Epithelial cell of alveolus of lung (primary cell): ENCODE measurements around the gene IRF8.

DNA sequence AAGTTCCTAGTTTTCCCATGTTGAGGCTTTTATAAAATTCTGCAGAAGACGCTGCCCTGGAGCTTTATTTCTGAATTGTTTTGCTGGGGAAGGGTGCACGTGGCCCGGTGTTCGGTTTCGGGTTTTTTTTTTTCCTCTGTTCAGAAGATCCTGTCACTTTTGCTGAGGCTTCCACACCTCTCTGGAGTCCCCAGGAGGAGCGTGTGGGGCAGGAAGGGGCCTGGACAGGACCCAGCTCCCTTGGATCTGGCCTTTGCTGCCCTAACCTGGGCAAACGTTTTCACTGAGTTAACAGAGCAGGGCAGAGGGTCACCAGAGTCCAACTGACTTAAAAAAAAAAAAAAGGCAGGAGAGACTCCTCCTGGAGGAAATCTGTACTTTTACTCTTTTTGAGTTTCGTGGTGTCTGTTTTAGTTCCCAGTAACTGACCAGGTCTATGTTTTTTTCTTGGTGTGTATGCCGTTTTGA lies 55.6 kb upstream of the GSE1 start:
- RAMPAGE, long total RNA = no peak
- RRBS = no CpG with 5 or more reads among the region's 9 CpGs

DNA sequence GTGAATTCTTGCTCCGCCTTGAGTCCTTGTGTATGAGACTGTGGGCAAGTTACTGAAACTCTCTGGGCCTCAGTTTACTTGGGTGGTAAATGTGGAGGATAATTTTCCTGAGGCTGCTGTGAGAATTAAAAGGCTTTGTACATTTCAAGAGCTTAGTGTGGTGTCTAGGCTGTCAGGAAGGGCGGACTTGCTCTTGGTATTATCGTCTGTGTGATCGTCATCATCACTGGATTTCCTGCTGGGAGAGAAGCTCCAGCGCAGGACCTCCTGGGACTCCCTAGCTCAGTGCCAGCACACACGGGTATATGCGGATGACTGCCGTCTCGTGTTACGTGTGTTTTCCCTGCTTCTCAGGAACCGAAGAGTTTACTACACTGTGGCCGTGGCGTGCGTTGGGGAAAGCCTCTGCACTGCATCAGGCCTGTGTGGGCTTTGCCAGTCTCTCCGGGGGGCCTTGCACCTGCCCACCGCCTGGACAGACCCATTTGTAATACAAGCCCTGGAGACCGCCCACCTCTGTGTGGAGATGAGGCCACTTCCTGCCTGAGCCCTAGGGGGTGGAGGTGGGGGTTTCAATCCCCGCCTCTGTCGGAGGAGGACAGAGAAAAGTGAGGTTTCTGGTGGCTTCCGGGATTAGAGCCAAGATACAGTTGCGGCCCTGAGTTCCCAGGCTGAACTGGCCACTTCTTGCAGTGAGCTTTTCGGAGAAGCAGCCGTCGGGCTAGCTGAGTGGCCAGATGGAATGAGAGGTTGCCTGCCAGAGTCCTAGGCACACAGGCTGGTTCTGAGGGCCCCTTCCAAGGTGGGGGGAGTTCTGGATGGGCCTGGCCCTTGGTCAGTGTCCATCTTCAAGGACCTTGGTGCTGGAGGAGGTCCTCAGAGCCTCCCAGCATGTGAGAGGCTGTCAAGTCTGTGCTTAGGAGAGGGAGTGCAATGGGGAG lies 43.5 kb upstream of the GSE1 start:
- RAMPAGE, long total RNA = no peak
- RRBS = no CpG with 5 or more reads among the region's 24 CpGs

- RAMPAGE, long total RNA = no peak
- RRBS = no CpG with 5 or more reads among the region's 22 CpGs
Measured at GRCh38 chr16:85586761-85587440, 26.2 kb upstream of the GSE1 start.

DNA sequence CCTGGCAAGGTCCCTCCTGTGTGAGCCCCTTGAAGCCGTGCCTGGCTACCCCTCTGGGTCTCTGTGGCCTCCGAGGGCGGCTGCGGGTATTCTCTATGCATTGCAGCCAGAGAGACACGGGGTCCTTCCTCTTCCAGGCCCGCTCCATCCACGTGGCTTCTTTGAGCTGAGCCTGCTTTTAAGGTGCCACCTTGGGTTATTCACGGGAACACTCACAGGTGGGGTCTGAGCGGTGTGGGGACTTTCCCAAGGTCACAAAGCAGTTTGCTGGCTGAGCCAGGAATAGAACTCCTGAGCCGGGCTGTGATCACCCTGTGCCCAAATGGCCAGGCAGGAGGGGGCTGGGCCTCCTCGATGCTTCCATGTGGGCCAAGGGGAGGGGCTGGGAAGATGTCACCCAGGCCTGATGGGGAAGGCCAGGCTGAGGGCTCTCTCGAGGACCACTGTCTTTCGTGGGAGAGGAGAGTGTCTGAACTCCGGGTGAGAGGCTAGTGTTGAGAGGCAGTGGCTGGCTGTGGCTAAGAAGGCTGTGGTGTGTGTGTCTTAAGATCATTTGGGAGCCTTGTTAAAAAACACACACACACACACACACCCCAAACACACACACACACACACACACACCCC lies 13.0 kb upstream of the GSE1 start:
- RAMPAGE, long total RNA = no peak
- RRBS = 69% methylated on average over 3 of the region's 14 CpGs

GRCh38 chr16:85610934-85611305 lies 2.2 kb upstream of the GSE1 start:
- RAMPAGE, long total RNA = no peak
- RRBS = 10% methylated on average over 3 of the region's 14 CpGs

GRCh38 chr16:85615733-85616549 lies 2.8 kb downstream of the GSE1 start:
- RAMPAGE, long total RNA = no peak
- RRBS = 2% methylated on average over 3 of the region's 22 CpGs

GRCh38 chr16:85621763-85622160 lies 8.6 kb downstream of the GSE1 start:
- RAMPAGE, long total RNA = no peak
- RRBS = no CpG with 5 or more reads among the region's 6 CpGs

- RAMPAGE, long total RNA = no peak
- RRBS = 62% methylated on average over 7 of the region's 54 CpGs
Measured at GRCh38 chr16:85624407-85625436, 11.6 kb downstream of the GSE1 start.

GRCh38 chr16:85639469-85639971 lies 26.4 kb downstream of the GSE1 start:
- RAMPAGE, long total RNA = no peak
- RRBS = no CpG with 5 or more reads among the region's 24 CpGs

GRCh38 chr16:85801612-85802344 lies 2.3 kb downstream of the COX4I1 start:
- RAMPAGE, long total RNA = no peak
- RRBS = no CpG with 5 or more reads among the region's 11 CpGs

DNA sequence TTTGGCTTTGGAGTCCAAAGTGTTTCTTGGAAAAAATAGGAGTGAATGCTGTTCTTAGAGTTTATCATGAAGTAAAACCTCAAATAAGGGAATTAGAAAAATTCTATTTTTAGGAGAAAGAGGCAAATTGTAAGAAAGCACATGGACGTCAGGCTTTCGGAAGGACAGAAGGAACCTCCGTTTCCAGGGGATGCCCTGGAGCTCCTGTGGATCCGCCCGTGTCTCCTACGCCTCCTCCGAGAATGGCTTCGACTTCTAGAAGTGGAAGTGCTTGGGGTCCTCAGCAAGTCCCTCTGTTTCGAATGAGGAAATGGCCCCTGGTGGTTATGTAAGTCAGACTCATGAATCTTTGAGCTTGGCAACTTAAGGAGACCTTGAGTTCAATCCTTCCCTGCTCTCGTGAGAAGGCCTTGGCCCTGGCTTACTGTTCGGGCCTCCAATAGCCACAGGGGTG lies 38.8 kb downstream of the COX4I1 start:
- RAMPAGE, long total RNA = no peak
- RRBS = no CpG with 5 or more reads among the region's 11 CpGs

- RAMPAGE, long total RNA = no peak
- RRBS = no CpG with 5 or more reads among the region's 6 CpGs
Measured at GRCh38 chr16:85888622-85889344, 10.2 kb upstream of the IRF8 start.

DNA sequence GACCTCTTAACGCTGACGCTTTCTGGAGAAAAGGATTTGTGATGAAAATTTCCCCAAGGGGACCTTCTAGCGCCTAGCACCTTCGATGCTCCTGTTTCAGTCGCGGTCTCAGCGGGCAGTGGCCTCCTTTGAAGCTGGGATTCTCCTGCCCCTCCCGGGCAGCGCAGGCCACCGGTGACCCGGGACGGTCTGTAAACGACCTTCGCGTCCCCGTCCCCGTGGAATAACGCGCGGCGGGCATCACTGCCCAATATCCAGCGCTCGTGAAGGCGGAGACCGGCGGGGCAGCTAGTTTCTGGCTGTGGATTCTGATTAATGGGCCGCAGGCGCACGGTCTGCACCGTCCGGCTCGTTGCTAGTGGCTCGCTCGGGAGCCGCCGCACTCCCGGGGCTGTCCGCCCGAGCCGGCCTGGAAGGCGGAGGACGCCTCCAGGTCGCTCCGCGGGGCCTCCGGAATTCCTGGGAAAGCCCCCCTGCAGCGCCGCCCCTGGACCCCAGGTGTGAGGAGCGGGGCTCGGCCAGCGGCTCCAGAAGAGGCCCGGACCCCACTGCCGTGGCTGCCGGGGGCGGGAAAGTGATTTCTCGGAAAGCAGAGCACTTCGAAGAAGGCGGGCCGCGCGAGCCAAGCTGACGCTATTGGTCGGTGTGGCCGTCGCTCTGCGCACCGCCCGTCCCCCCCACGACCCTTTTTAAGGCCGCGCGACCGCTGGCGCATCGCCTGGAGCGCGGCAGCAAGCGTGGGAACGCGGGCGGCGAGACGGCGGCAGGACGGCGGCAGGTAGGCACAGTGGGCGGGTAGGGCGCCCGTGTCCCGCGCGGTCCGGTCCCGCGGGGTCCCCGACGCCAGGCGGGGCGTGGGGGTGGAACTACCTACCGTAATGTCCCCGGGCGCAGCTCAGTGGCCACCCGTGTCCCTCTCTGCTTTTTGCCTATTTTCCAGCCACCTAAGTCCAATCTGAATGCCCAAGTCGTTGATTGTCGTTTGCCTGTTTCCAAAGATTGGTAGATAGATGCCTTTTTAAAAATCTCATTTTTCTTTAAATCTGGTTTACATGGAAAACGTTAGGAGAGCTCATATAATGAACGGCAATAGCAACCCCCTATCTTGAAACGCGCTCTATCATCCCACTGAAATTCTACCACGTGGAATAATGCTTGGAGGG lies at the start of gene IRF8:
Gene IRF8, plus strand, starts transcription at position 717 of the 1,163 bp plus-strand sequence.
- RAMPAGE, long total RNA = no peak
- RRBS = 1% methylated on average over 44 of the region's 110 CpGs

DNA sequence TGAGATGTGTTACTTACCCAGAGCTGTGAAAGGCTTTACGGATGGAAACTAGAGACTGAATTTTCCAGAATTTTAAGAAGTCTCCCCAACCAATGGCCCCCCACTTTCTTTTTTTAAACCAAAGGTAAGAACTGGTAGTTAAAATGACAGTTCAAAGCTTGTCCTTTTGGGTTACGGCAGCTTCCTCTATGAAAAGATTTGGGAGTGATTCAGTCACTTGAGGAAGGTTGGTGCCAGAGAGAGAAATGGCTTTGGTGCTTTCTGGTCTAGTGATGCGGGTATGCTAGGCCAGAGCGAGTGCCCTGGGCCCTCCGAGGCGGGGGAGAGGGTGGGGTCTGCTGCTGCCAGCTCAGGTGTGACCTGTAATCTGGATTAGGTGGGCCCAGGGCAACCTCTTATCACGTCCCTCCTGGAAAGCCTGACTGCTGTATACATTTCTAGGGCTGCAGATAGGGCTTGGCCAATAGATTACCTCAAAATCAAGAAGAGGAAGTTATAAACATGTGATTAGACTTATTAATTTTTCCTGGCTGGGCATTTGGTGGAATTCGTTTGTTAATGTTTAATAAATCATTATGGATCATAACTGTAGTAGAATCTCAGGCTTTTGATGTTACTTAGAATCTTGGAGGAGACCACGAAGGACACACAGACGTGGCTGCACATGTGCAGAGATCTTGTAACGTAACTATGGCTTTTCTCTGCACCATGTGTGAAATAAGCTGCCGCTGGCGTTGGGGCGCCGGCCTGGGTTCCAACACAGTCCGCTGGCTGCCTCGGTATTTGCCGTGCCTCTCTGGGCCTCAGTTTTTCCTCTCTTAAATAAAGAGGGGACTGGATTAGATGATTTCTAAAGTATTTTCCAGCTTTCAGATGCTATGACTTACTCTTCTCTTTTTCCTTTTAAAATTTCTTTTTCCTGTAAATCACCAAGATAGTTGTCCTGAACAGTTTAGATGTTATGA lies 1.2 kb downstream of the IRF8 start:
- RAMPAGE, long total RNA = no peak
- RRBS = no CpG with 5 or more reads among the region's 18 CpGs

DNA sequence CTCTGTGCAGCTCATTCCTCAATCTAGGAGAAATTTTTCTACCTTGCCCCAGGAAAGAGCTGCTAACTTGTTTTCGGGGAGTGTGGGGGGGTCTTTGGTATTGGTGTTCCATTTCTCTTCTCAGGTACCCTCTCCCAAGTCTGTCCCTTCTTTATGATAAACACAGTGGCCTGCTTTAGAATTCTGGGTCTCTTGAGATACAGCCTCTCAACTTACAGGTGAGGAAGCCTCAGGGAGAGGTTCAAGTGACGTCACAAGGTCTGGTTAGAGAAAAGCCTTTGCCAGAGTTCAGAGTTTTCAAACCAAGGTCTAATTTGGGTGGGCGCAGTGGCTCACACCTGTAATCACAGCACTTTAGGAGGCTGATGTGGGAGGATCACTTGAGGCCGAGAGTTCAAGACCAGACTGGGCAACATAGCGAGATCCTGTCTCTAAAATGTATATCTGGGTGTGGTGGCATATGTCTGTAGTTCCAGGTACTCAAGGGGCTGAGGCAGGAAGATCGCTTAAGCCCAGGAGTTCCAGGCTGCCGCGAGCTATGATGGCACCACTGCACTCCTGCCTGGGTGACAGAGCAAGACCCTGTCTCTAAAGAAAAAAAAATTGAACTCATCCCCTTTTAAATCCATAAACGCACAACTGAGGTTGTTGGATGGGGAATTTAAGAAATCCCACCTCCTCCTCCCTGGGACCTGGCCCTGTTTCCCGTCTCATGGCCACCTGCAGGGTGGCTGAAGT lies 2.2 kb downstream of the IRF8 start:
- RAMPAGE, long total RNA = no peak
- RRBS = no CpG with 5 or more reads among the region's 10 CpGs

GRCh38 chr16:85928260-85928876 lies 29.4 kb downstream of the IRF8 start:
- RAMPAGE, long total RNA = no peak
- RRBS = no CpG with 5 or more reads among the region's 11 CpGs

DNA sequence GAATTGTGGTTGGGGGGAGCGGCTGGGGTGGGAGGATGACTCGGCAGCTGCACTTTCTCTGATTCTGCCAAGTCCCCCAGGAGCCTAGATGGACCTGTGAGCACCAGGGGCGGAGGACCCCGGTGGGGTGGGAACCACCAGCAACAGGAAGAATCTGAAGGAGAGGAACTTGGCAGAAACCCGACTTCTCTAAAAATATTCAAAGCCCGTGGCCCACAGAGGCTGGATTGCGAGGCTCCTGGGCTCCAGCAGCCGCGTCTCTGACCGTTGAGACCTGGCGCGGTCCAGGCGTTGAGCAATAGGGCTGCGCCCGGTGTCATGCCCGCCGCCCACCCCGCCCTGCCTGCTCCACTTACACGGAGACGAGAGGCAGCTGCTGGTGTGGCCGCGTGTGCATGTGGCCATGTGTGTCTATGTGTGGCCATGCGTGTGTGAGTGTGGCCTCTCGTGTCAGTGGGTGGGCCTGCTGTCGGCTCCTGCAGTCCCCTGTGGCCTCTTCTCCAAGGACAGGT lies 83.6 kb downstream of the IRF8 start:
- RAMPAGE, long total RNA = no peak
- RRBS = no CpG with 5 or more reads among the region's 25 CpGs

GRCh38 chr16:86200640-86201086 lies 301.7 kb downstream of the IRF8 start:
- RAMPAGE, long total RNA = no peak
- RRBS = no CpG with 5 or more reads among the region's 8 CpGs

DNA sequence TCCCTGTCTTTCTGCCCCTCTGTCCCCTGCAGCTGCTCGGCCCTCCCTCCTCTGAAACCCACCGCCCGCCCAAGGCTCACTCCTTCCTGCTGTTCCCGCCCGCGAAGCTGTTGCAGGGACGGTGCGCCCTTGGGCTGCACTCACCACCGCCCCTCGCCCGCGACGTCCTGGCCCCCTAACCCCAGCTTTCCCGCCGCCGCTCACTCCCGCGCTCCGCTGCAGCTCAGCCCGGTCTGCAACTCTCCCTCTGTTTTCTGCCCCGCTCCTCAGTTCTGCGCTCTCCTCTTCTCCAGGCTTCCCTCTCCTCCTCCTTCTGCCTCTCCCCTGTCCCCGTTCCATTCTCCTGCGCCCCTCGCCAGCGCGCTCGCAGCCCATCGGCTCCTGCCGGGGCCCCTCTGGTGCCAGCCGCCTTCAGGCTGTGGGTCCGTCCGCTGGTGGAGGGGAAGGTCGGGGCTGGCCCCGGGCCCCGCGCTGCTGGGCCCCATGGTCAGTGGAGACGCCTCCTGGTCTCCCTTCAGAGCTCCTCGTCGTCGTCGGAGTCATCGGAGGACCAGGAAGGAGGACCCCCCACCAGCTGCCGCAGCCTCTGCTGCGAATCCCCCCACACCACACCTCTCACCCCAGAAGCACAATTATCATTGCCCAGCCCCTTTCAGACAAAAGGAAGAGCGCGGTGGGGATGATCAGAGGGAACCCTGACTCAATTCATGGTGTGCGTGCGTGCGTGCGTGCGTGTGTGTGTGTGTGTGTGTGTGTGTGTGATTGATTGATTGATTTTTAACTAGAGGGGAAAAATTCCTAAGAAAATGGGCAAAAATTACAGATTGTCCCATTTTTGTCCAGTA lies 223.2 kb upstream of the FOXF1 start:
- RAMPAGE, long total RNA = no peak
- RRBS = 4% methylated on average over 5 of the region's 52 CpGs

DNA sequence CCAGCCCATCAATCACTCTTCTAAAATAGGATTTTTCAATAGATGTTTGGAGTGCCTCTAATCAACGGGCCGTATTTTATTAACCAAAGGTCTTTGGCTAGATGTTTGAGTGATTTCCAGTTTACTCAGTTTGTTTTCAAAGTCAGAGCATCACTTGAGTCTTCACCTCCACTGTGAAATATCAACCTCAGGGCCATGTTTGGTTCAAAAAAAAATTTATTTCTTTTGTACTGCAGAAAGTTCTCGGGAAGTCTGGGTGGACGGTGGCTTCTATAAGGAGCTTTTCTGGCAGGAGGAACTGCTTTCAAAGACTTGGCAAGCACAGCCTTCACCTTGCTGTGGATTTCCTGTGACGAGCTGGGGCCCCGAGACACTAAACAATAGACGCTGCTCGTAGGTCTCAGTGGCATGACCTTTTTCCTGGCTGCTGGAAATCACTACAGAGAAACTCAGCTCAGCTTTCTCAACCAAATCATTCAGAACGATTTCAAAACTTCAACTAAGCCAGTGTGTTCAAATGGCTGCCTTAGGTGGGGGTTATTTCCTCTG lies 95.1 kb upstream of the FOXF1 start:
- RAMPAGE, long total RNA = no peak
- RRBS = no CpG with 5 or more reads among the region's 9 CpGs